RPMI7951 (cell line): ENCODE measurements around the gene RTP4.

- RAMPAGE, long total RNA, result no peak
Observed at GRCh38 chr3:187016444-187017319, 86.4 kb downstream of the ST6GAL1 start.

- RAMPAGE, long total RNA, result no peak
Observed at GRCh38 chr3:187025931-187026502, 95.7 kb downstream of the ST6GAL1 start.

- RAMPAGE, long total RNA, result no peak
Observed at GRCh38 chr3:187041781-187042662, 97.3 kb downstream of the RPL39L start.

DNA sequence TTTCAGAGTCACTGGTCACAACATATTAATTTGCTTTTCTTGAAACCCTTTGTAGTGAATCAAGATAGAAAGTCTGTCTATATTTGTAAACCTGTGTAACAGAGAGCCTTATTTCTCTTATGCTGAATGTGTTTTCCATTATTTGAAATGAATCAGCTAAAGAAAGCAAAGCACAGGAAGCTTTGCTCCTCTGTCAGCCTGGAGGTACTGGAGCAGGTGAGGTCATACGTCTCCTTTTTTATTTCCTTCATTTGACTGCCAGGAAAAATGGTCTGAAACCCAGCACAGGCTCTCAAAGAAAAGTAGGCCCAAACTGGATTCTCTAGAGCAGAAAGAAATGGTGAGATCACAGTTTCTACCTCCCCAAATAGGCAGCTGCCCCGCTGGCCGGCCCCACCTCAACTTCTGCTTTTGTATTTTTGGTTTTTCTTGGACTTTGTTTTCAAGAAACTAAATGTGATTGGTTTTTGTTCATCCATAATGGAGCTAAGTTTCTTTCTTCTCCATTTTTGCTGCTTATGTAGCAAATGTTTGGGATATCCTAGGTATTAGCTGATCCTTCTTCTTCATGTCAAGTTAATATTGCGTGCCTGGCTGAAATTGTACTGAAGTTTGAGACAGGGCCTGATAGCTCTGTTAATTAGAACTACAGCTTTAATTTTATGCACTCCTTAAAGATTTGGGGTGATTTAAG, 95.0 kb downstream of the RPL39L start:
- RAMPAGE, long total RNA, result no peak

GRCh38 chr3:187072640-187073121, 66.6 kb downstream of the RPL39L start:
- RAMPAGE, long total RNA, result no peak

GRCh38 chr3:187290453-187290921, 1.1 kb downstream of the MASP1 start:
- RAMPAGE, long total RNA, result no peak

GRCh38 chr3:187367882-187369084, at the start of gene RTP4:
RTP4 (plus strand) TSS chr3:187368385.
- RAMPAGE, long total RNA, result no peak

GRCh38 chr3:187737999-187738783, 7.1 kb downstream of the BCL6 start:
- RAMPAGE, long total RNA, result no peak

DNA sequence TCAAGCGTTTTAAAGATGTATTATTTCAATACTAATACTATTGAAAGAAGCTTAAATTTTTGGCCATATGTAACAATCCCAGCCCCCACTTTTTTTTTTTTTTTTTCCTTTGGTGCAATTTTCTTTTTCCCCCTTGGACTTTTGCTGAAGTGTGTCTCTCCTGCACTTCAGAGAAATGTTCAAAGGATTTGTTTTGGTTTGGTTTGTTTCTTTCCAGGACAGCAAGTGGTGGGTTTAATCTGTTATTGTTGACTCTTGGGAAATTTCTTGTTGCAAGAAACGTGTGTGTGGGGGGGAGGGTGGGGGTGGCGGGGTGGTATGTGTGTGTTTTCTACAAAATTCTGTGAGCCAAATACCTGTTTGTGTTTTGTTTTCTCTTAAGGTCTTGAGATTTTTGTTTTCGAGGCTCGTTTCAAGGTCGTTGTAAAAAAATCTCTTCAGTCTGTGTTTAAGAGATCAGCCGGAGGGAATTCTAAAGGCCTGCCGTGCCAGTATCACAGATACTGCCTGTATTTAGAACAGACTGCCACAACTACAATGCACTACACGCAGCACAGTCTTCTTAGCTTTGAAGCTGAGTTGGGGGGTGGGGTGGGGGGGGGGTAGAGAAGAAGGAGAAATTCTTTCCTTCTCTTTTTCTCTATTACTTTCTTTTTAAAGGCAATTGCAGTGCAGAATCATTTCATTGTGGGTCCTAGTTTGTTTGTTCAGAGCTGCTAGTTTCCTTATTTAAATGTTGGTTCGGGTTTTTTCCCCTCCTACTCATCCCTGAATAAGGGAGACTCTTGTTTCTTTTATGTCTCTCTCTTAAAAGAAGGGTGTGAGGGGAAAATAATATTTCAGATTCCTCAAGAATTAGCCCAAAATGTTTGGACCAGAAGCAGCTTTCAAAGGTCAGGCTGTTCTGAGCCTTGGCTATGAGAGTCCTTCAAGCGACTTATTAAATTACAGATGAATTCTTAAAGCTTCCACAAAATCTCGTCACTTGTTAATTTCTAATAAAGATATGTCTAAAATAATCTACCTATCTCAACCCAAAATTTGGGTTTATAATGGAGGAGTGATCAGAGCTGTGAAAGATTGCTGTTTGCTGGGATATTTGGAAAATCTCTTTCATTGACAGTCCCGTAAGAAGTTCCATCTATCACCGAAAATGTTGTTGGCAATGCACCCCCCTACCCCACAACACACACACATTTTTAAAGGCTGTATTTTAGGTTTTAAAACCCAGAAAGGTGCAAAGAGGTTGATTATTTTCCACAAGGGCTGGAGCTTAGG, 1.5 kb upstream of the BCL6 start:
- RAMPAGE, long total RNA, result no peak

DNA sequence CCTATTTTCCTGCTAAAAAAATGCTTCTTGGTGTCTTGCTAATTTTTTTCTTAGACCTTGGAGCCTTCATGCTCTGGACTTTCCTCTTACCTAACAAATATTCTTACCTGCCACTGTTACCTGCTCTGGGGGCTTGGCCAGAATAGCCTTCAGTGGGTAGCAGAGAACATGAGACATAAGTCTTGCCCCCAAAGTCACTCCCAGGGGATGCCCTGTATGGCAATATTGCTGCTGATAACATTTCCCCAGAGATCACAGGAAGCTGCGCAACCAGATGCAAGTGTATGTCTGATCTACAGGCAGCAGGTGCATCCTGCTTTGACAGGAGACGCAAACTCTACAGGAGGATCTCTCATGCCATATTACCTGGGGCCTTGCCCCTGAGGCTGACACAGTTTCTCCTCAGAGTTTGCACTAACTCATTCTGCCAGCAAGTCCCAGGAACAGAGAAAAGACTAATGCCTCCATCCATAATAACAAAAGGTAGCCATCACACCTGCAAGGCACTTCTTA, 174.4 kb upstream of the LPP start:
- RAMPAGE, long total RNA, result no peak

- RAMPAGE, long total RNA, result no peak
Observed at GRCh38 chr3:188061228-188061590, 92.7 kb upstream of the LPP start.

GRCh38 chr3:188075920-188076546, 77.9 kb upstream of the LPP start:
- RAMPAGE, long total RNA, result no peak

GRCh38 chr3:188164021-188164817, 10.3 kb downstream of the LPP start:
- RAMPAGE, long total RNA, result no peak

DNA sequence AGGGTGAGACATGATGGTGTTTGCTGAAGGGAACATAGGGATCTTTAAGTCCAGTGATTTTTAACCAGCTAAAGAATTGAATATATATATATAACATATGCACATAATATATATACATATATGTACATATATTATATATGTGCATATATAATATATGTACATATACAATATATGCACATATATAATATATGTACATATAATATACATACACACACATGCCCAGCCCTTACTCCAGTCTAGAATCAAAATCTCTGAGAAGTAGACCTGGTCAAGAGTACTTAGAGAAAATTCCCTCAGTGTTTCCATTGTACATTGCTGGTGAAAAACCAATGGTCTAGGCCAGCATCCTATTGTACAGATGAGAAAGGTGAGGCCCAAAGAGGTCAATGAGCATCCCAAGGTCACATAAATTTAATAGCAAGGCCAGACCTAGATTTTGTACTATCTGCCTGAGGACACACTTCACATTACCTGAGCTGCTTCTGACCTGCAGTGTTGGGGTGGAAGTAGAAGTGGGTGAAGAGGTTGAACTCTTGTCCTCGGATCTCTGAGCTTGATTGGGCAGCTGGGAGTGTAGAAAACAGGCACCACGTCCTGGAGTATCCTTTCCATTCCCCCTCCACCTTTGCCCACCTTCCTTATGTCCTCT, 28.8 kb downstream of the LPP start:
- RAMPAGE, long total RNA, result no peak

DNA sequence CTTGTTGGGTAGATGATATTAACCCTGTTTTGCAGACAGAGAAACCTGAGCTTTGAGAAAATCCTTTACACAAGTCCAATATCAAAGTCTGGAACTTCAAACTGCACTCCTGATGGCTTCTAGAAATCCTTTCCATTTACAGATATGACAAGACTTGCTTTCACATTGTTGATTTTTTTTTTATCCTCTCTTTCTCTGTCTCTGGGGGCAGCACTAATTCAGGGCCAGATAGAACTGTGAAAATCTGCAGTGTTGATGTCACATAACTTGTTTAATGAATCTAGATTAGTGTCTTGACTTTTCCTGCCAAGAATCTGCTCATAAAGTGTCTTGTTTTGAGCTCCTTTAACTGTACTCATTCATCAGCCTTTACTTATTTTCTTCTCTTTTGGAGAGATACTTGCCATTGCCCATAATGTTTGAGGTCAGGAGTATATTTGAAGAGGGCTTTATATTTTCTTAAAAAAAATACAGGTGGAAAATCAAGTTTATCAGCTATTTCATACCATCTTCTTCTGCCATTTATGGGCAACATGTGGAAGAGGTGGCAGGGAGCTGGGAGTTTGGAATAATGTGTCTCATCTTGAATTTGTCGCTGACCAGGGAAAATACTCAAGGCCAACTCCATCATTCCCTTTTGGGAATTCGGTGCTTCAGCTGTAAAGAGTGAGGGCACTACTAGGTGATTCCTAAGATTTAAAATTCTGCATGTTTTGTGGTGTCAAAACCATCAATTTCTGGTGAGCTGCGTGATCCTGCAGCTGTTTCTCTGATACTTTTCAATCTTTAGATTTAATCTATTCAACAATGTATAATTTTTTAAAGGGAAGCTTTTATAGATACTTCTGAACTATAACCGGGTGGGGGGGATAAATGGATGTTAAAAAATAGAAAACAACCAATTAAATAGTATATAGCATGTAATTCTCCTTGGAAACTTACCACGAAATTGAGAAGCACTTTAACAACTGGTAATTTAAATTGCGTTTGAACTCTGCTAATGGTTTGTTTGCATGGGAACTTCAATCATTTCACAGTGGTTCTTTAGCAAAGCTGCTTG, 68.8 kb downstream of the LPP start:
- RAMPAGE, long total RNA, result no peak

GRCh38 chr3:188262687-188263608, 109.0 kb downstream of the LPP start:
- RAMPAGE, long total RNA, result no peak

- RAMPAGE, long total RNA, result no peak
Observed at GRCh38 chr3:188284136-188284769, 130.3 kb downstream of the LPP start.

GRCh38 chr3:188298975-188299729, 145.2 kb downstream of the LPP start:
- RAMPAGE, long total RNA, result no peak

GRCh38 chr3:188316255-188316794, 162.4 kb downstream of the LPP start:
- RAMPAGE, long total RNA, result no peak

DNA sequence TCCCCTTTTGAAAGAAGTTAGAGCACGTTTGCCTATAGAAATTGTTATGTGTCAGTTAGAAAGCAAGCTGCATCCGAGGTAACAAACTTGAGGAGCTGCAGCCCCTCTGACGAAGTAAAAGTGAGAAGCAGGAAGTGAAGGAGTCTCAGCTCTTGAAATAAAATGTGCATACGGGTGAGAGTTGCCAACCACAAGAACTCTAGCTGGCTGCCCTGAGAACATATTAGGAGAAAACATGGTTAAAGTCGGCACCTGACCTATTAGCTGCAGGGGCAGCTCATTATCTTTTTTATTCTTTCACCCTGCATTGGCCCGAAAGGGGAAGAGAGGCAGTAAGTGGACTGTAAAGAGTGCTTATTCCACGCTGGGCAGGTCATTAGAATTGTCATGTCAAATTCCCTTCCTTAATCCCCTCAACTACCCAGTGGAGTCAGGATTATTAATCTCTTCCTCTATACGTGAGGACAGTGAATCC, 205.3 kb downstream of the LPP start:
- RAMPAGE, long total RNA, result no peak